Cardiac ventricle fibroblast (primary cell): ENCODE results near the genes VCY, BPY2 and DAZ2.

DNA sequence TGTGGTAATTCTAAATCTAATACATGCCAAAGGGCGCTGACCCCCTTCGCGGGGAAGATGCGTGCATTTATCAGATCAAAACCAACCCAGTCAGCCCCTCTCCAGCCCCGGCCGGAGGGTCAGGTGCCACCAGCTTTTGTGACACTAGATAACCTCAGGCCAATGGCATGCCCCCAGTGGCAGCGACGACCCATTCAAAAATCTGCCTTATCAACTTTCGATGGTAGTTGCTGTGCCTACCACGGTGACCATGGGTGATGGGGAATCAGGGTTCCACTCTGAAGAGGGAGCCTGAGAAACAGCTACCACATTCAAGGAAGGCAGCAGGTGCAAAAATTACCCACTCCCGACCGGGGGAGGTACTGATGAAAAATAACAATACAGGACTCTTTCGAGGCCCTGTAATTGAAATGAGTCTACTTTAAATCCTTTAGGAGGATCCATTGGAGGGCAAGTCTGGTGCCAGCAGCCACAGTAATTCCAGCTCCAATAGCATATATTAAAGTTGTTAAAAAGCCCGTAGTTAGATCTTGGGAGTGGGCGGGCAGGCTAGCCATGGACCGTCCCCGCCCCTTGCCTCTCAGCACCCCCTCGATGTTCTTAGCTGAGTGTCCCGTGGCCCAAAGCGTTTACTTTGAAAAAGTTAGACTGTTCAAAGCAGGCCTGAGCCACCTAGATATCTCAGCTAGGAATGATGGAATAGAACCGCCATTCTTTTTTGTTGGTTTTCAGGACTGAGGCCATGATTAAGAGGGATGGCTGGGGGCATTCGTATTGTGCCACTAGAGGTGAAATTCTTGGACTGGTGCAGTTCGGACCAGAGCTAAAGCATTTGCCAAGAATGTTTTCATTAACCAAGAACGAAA is 670.0 kb downstream of the TSPY10 start:
- RAMPAGE, long total RNA, result no peak

DNA sequence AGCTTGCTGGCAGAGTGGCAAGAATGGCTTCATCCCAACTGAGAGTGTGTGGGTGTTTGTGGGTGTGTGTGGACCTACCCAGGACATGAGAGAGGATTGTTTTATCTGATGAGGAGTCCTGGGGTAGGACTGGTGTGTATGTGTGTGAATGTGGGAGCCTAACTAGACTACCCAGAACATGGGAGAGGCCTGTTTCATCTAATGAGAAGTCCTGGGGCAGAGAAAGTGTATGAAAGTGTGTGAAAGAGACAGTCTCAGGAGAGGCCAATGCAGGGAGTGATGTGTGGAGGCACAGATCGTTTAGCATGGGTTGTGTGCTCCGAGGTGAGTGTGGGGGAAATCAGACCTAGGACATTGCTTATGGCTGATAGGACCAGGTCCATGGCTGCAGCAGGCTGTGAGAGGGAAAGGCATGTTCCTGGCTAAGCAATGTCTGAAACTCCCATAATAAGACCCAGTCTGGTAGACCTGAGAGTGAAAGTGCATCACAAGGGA is 207.4 kb downstream of the DDX3Y start:
- RAMPAGE, long total RNA, result no peak

GRCh38 chrY:13986410-13986725 is at the start of gene VCY:
Gene VCY, minus strand, starts transcription at chrY:13986473.
- RAMPAGE, long total RNA, result no peak

DNA sequence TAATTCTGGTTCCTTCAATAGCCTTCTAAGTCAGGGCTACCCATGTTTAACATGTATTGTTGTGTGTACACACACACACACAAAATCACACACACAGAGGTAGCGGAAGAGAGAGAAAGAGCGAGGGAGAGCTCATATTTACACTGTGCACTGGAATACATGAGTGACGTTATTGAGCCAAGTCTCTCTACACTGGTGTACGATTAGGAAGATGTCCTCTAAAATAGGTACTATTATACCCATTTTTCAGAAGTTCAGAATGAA is 1343.0 kb downstream of the NLGN4Y start:
- RAMPAGE, long total RNA, result no peak

DNA sequence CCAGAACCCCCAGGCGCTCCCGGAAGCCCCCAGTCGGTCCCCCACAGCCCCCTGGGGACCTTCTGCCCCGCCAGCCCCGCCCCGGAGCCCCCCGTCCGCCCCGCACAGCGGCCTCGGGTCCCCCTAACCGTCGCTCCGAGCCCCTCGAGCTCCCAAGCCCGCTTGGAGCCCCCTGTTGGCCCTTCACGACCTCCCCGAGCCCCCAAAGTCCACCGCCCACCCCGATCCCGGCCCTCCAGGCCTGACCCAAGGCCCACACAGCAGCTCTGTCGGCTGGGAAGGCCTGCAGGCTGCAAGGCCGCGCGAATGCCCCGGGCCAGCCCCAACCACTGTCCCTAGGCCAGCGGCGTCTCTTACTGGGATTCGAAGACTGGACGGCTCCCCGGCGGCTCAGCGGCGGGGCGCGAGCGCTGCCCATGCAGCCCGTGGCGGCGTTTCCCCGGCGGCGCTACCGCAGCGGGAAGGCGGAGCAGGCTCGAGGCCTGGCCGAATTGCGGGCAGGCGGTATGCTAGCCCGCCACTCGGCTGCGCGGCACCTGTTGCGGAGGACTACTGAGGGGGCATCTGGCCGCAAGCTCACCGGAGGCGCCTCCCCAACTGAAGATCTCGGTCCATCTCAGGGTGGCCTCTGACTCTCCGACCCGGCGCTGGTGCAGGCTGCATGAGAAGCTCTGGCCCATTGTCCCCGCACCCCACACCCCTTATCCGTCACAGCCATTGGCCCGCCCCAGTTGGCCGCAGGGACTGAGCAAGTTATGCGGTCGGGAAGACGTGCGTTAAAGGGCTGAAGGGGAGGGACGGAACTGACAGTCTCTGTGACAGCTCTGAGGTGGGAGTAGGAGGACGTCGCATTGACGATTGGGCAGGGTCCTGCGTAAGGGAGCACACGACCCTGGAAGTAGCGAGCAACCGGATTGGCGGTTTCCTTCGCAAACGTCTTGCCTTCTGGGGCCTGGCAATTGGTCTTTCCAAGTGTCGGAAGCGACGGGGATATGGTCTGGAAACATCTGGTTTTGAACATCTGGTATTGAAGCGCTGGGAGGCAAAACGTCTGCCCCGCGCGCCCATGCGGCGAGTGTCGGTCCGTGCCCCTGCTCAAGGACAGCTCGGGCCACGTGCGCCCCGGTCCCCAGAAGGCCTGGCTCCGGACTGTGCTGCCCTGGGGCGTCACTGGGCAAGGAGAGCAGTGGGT is 303.5 kb upstream of the HSFY2 start:
- RAMPAGE, long total RNA, result no peak

DNA sequence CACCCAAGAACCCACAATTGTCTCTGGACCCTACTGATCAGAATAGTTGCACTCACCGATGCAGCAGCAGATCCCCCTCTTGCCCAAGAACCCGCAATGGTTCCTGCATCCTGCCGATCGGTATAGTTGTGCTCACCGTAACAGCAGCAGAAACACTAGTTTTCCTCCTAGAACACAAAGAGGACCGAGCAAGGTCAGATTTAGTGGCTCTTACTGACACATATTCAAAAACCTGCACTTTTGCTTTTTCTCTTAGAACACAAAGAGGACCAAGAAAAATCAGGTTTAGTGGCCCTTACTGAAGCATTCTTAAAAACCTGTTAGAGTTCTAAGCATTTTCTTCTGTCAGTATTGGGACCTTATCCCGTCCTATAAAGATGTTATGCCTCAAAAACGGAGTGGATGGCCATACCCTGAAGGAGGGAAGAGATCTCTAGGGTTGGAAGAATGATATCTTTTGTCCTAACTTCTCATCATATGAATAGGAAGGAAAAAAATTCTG is 334.1 kb upstream of the HSFY2 start:
- RAMPAGE, long total RNA, result no peak

- RAMPAGE, long total RNA, result no peak
Measured at GRCh38 chrY:19869660-19870138, 125.2 kb upstream of the KDM5D start.

DNA sequence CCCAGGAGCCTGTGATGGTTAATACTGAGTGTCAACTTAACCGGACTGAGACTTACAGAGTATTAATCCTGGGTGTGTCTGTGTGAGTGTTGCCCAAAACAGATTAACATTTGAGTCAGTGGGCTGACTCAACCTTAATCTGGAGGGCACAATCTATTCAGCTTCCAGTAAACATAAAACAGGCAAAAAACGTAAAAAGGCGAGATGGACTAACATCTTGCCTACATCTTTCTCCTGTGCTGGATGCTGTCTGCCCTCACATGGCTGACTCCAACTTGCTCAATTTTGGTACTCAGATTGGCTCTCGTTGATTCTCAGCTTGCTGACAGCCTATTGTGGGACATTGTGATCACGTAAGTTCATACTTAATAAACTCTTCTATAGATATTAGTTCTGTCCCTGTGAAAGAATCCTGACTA is 148.6 kb downstream of the RBMY1A1 start:
- RAMPAGE, long total RNA, result no peak

GRCh38 chrY:22984061-22984489 is at the start of gene BPY2:
Gene BPY2, plus strand, starts transcription at chrY:22984263.
- RAMPAGE, long total RNA, result no peak

DNA sequence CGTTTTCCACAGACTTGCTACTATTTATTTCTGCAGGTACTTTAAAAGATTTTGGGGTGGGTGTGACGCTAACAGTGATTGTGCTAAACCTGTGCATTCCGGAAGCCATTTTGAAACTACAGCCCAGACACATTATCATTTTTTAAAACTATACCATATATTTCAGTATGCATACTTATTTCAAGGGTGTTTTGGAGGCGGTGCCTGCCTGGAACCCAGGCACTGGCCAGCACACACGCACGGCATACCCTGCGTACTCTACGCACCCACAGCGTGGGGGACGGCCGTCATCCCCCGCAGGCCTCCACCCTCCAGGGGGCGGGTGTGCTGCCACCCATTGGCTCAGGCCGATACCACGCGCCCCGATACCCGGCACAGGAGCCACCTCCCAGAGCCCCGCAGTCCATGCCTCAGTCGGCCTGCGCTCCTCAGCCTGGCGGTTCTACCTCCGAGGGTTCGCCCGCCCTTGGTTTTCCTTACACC is at the start of gene DAZ2:
DAZ2 (plus strand) TSS at position 413 of the 483 bp plus-strand sequence.
- RAMPAGE, long total RNA, result no peak